Measurements from ENCODE around the gene FBXW2.

DNA sequence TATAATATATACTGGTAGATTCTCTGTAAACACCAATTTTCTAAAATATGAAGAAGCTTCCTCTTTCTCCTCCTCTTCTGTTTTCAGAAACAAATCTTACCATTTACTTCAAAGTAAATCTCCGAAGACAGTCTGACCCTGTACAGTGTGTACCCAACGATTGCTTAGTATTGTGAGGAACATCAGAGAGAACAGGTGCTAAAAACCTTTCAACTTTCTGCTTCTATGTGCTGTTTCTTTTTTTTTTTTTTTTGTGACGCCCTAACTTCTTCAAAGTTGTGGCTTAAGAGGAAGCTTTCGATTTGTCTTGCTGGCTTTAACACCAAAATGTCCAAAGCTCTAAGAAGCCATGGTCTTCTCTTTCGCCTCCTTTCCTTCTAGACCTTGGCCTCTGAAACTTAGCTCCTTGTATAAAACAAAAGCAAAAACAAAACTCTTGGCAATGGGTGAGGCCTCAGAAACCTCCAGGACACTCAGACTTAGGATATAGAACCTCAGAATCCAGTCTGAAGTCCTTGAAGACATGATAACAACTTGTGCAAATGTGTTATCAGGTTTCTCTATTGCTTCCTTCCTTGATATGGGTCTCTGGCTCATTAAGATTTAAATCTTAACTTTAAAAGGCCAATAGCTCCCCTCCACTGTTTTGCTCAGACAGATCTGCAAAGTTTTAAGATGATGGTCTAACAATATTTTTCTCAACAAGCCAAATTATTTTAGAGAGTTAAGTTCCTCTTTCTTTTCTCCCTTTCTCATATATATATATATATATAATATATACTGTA is 1.1 kb downstream of the TNFSF8 start:
- PRO-cap: bidirectional peak, plus-strand start at position 300 of the sequence, minus-strand start at position 79 of the sequence
- RRBS: no CpG with 5 or more reads among the region's 5 CpGs

DNA sequence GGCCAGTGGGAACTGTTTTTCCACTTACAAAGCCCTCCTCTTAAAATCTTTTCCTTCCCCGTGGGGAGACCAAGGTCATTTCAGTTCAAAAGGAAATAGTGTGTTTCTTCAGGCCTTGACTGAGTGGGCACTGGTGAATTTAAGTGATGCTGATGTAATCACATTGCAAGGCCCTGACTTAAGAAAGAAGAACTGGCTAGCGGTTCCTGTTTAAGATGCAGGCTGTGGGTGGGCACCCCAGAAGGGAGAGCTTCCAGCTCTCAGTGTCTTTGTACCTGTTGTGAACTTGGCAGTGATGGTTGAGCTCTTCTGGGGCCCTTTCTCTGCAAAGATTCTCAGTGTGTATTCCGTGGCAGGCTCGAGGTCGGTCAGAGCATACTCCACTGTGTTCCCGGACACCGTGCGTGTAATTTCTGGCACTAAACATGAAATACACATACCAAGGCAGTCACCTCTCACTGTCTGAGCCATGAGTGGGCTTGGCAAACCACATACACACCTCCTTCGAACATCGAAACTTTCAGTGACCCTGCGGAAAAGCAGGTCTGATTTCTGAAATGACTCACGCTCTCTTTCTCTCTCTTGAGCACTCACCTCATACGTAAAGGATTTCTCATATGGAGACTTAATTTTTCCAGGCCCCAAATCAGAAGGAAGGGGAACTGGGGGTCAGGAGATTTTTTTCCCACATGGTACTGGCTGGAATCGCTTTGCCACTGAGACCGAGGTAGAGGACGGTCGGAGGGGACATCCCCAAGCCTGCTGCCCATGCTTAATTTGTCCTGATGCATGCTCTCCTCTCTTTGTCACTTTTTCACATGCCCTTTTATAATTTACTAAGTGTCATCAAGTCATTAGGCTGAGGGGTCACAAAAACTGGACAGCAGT is 81.9 kb downstream of the TNC start:
- PRO-cap: no peak
- RRBS: no CpG with 5 or more reads among the region's 17 CpGs

DNA sequence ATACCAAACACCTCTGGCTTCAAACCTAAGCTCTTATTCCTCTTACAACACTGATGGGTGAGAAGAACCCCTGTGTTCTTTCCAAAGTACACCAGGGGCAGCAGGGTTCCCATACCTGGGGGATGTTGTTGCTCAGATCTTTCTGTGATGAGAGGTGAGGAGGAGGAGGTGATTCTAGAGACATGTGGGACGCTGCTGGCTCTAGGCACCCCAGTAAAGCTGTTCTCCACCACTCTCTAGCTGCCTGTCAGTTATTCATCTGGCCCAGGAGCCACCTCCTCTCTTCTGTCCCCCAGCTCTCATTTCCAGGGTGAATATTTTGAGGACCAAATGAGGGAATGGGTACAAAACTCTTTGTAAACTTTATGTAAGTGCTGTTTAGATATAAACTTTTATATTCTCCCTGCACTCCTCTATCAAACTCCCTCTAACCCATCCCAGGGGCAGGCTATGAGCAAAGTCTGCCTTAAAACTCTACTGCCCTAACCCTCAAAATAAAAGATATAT is 754 bp downstream of the TNC start:
- PRO-cap: no peak
- RRBS: no CpG with 5 or more reads among the region's 1 CpG

- PRO-cap: no peak
- RRBS: no CpG with 5 or more reads among the region's 6 CpGs
Observed at GRCh38 chr9:115295550-115296200, 177.7 kb upstream of the TNC start.

DNA sequence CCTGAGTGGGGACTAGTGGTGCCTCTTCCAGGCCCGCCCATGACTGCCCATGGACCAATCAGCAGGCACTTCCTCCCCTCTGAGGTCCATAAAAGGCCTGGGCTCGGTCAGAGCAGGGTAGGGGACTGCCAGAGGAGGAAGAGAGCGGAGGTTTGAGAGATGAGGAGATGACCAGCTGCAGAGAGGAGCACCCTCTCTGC is 267.9 kb upstream of the TNC start:
- PRO-cap: no peak
- RRBS: no CpG with 5 or more reads among the region's 3 CpGs

- PRO-cap: no peak
- RRBS: no CpG with 5 or more reads among the region's 6 CpGs
Observed at GRCh38 chr9:115394120-115394788, 276.3 kb upstream of the TNC start.

DNA sequence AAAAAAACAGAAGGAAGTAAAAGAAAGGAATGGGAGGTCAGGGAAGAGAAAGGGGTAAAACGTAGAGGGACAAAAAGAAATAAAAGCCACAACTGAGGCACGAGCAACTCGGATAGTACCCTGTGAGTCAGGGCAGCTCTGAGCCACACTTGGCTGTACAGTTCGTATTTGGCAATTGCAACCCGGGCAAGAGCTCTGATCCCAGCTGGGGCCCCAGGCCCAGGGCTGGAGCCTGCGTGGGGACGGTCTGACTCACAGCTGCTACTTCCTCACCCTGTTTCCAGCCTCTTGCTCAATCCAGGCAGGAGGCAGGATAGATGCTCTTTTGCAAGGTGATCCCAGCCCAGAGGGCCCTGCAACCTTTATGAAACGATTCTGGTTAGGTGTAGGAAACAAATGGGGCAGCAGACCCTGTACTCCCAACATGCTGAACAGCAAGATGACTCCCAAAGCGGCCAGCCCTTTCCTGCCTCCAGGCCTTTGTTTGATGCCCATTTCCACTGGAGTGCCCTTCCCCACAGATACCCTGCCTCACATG is 137.8 kb upstream of the TRIM32 start:
- PRO-cap: no peak
- RRBS: no CpG with 5 or more reads among the region's 9 CpGs

DNA sequence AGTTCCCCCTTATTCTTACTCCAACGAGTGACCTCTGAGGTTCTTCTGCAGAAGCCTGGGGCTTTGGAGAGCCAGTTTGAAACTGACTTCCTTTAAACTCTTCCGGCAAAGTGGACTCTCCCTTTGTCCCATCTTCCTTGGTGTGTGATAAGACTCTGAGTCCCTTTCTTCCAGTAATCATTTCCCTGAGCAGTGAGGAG is 137.6 kb upstream of the ASTN2 start:
- PRO-cap: no peak
- RRBS: no CpG with 5 or more reads among the region's 2 CpGs

GRCh38 chr9:117719121-117719388 is 14.9 kb downstream of the TLR4 start:
- PRO-cap: no peak
- RRBS: no CpG with 5 or more reads among the region's 1 CpG

DNA sequence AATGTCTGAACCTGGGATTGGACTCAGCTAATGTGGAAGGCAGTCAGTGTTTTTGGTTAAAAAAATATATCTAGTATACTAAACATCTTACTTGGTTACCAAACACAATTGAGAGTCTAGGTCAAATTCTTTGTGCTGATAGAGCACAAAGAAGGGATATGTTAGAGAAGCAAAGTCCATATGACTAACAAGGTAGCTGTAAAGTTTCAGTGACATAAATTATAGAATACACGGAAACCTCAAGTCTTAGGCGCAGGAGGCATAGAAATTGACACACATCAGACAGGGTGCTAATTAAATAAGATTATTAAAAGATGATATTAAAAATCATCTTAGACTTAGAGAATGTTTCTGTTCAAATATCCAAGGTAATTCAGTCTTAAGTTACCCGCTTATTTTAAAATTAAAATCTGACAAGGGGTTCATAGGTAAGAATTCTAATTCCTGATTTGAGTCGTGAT is 718.4 kb downstream of the TLR4 start:
- PRO-cap: no peak
- RRBS: no CpG with 5 or more reads among the region's 4 CpGs

DNA sequence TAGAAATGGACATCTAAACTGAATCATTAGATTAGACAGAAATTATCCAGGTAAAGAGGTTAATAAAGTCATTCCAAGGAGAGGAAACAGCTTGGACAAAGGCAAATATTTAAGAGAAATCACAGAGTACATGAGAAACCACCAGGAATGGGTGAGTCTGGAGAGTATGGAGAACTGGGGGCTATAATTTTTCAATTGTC is 235.1 kb downstream of the CDK5RAP2 start:
- PRO-cap: unidirectional peak, plus-strand start at position 72 of the sequence

GRCh38 chr9:120384127-120385312 is 195.4 kb downstream of the CDK5RAP2 start:
- PRO-cap: no peak
- RRBS: no CpG with 5 or more reads among the region's 23 CpGs

GRCh38 chr9:120477249-120477541 is 102.8 kb downstream of the CDK5RAP2 start:
- PRO-cap: no peak
- RRBS: no CpG with 5 or more reads among the region's 5 CpGs

- PRO-cap: no peak
- RRBS: no CpG with 5 or more reads among the region's 8 CpGs
Observed at GRCh38 chr9:120605031-120605591, 25.1 kb upstream of the CDK5RAP2 start.

- PRO-cap: no peak
- RRBS: no CpG with 5 or more reads among the region's 2 CpGs
Observed at GRCh38 chr9:120630996-120631574, 51.1 kb upstream of the CDK5RAP2 start.

DNA sequence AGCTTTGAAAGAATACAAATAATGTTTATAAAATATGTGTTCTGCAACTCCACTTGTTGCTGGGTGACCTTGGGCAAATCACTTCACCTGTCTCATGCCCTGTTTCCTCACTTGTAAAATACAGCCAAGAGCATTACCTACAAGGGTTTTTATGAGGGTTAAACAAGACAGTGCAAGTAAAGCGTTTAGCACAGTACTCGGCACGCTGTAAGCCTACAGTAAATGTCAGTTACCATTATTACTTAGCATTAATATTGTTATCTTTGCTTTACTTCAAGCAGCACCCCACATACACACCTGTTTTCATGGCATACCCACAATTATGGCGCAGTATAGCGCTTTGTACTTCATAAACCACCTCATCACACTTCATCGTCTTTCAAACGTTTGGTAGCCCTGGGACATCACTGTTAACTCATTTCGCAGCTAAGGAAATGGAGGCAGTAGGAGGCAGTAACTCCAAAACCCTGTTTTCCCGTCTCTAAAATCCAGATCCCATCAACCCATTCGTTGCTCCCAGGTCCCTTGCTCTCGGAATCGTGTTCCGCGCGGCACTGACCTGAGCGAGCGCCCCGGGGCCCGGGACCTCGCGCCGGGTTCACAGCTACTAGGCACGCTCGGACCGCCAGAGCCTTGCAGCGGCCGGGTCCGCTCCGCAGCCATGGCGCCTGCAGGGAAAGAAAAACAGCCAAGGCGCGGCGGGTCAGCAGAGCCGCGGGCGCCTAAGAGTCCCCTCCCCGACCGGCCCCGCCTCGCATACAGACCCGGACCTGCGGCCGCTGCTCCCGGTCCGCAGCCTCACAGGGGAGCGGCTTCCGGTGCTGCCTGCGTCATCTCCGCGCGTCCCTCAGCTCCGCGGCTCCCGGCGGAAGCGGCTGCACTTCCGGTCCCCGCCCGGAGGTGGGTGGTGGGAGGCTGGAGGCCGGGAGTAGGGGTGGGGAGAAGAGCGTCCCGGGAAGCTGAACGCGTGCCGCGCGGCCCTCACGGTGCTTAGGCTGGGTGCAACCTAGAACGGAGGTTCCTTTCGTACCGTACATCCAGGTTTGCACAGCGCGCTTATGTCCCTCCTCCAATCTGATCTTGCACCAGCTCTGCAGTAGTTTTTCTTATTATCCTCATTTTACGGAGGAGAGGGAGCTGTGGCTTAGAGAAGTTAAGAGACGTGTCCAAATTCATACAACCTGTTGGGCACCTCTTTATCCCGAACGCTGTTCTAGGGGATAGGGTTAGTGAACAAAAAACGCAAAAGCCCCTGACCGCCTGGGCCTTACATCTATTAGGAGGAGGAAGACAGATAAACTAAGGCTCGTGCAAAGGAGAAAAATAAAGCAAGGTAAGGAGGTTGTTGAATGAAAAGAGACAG is at the start of gene FBXW2:
TSS of gene FBXW2 (minus strand) at position 827 of the 1,363 bp plus-strand sequence.
- PRO-cap: bidirectional peak, plus-strand start at position 931 of the sequence, minus-strand start at position 802 of the sequence
- RRBS: 2% methylated on average over 22 of the region's 80 CpGs

GRCh38 chr9:120850904-120852027 is 8.5 kb upstream of the PSMD5 start:
- PRO-cap: no peak
- RRBS: no CpG with 5 or more reads among the region's 6 CpGs

GRCh38 chr9:120867984-120868940 is 8.7 kb downstream of the PHF19 start:
- PRO-cap: unidirectional peak, plus-strand start at chr9:120868448; unidirectional peak, minus-strand start at chr9:120868619; bidirectional peak, plus-strand start at chr9:120869111, minus-strand start at chr9:120868874
- RRBS: 4% methylated on average over 9 of the region's 40 CpGs

DNA sequence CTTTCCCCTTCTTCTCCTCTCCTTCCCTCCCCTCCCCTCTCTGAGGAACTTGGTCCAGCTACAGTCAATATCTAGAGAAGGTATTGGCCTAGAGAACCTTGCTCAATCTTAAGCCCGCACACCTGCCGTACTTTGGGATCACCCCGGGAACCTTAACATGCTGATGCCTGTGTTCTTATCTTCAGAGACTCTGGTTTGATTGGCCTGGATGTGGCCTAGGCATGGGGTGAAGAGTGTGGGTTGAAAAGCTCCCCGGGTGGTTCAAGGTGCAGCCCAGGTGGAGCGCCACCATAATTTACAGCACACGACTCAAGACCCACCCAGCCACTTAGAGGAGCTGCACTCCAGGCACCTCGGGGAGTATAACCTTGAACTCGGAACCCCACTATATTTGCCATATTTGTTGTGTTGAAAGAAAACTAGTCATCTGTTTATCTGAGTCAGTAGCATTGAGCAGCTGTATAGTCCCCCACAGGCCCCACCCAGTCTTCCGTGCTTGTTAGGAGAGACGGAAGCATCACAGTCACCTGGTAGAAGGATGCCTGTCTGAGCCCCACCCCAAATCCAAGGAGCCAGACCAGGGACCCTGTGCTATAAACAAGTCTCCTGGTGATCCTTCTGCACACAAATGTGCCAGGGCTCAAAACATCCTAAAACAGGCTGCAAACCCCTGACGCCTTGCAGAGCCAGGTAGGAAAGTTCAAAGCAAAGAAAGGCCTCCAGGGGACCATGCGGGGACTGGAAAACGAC is 14.5 kb upstream of the PHF19 start:
- PRO-cap: no peak
- RRBS: 70% methylated on average over 2 of the region's 13 CpGs

GRCh38 chr9:121015771-121016510 is 34.1 kb downstream of the C5 start:
- PRO-cap: no peak
- RRBS: no CpG with 5 or more reads among the region's 4 CpGs